Cerebellum (tissue), 5 donors: ENCODE data around the genes EIF1 and HCRT.

GRCh38 chr17:41583062-41584004, 3.4 kb downstream of the KRT14 start:
- PRO-cap, 3 experiments: no peak in any of the 3 experiments
- RAMPAGE, long total RNA: no peak

- PRO-cap, 3 experiments: no peak in any of the 3 experiments
- RAMPAGE, long total RNA: no peak
Observed at GRCh38 chr17:41678573-41679763, 9.7 kb upstream of the EIF1 start.

GRCh38 chr17:41688738-41689671, at the start of gene EIF1:
Gene EIF1 (plus strand): TSS chr17:41688885.
- PRO-cap, 3 experiments: peak in 3 of 3 experiments; most common plus-strand start chr17:41688890 (in 3); most common minus-strand start chr17:41689297 (in 1)
- RAMPAGE, long total RNA: start-site peak on the plus strand at chr17:41688884-41688889, 1,411 and 869 reads in 2 replicates

DNA sequence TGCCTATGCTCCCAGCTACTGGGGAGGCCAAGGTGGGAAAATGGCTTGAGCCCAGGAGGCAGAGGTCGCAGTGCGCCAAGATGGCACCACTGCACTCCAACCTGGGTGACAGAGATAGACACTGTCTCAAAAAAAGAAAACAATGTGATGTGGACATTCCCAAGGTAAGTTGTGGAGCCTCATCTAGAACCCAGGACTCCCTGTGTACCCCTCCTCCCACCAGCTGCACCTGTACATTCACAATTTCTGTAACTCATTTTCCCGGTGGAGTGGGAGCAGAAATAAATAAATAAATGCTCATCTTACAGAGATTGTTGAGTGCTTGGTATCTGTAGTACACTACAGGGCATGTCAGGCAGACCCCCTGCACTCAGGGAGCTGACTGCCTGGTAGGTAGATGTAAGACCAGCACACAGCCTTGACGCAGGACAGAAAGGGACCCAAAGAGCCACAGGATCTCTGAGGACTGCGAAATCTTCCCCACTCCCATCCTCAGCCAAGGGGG, 6.4 kb downstream of the EIF1 start:
- PRO-cap, 3 experiments: no peak in any of the 3 experiments
- RAMPAGE, long total RNA: no peak

- PRO-cap, 3 experiments: no peak in any of the 3 experiments
- RAMPAGE, long total RNA: no peak
Observed at GRCh38 chr17:41813126-41813386, 252 bp downstream of the FKBP10 start.

DNA sequence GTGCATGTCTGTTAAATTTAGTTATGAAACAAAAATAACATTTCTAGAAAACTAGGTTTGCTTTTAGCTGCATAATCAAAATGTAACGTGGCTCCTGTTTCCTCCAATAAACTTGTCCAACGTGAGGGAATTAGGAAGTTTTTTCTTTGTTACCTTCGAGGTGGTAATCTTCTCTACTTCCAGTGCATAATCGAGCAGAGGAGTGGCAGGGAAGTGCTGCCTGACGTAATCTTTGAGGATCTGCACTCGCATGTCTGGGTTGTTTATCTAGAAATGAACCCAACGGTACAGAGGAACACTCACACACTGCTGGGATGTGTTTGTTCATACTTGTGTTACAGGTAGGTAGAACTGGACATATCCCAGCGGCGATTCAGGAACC, 4.1 kb upstream of the KLHL11 start:
- PRO-cap, 3 experiments: no peak in any of the 3 experiments
- RAMPAGE, long total RNA: no peak

GRCh38 chr17:41885900-41886321, 20.7 kb upstream of the KLHL11 start:
- PRO-cap, 3 experiments: no peak in any of the 3 experiments
- RAMPAGE, long total RNA: no peak

DNA sequence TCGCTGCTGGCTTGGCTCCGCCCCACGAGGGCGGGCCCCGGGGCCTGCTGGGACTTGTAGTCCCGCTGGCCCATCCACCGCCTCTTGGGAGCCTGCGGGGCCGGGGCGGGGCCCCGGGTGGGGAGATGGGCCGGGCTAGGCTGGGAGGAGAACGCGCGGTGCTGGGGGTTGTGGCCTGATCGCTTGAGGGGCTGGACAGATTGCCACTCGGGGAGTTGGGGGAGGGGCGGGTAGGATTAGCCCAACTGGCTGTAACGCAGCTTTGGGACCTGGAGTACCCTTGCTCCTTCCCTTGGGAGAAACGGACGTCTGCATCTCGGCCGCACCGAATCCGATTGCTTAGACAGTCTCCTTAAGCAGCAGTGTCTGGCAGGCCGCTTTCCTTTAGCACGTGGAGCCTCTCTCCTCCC, 342 bp upstream of the ACLY start:
- PRO-cap, 3 experiments: peak in 3 of 3 experiments; most common plus-strand start position 151 of the sequence (in 2)
- RAMPAGE, long total RNA: no peak

GRCh38 chr17:42136125-42136631, 13.6 kb downstream of the HSPB9 start:
- PRO-cap, 3 experiments: no peak in any of the 3 experiments
- RAMPAGE, long total RNA: no peak

DNA sequence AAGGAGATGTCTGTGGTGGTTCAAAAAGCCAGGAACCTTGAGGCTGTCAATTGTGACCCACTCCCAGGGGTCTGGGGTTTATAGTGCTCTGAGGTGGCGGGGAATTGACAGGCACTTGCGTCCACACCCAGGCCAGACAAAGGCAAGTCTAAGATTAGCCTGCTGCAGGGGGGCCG, at the start of gene HCRT:
Gene HCRT, minus strand, starts transcription at position 55 of the 176 bp plus-strand sequence.
- PRO-cap, 3 experiments: no peak in any of the 3 experiments
- RAMPAGE, long total RNA: no peak

DNA sequence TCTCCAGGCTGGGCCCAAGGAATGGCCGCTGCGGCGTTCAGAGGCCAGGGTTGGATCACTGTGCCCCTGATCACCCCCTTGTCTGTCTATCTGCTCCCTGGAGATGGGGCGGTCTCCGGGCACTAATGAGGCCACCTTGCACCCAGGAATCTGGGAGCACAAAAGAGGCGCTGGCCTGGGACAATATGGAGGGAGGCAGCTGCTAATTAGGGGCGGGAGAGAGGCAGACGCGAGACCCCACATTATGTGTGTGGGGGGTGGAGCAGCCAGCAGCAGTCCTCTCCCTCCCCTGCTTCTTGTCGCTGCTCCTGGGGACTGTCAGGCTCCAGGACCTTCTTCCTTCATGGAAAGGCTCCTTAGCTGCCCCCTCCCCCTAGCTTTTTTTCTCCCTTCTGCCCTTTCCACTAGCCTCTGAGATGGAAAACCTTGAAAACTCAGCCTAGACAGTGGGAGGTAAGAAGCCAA, 354 bp upstream of the HCRT start:
- PRO-cap, 3 experiments: no peak in any of the 3 experiments
- RAMPAGE, long total RNA: no peak

DNA sequence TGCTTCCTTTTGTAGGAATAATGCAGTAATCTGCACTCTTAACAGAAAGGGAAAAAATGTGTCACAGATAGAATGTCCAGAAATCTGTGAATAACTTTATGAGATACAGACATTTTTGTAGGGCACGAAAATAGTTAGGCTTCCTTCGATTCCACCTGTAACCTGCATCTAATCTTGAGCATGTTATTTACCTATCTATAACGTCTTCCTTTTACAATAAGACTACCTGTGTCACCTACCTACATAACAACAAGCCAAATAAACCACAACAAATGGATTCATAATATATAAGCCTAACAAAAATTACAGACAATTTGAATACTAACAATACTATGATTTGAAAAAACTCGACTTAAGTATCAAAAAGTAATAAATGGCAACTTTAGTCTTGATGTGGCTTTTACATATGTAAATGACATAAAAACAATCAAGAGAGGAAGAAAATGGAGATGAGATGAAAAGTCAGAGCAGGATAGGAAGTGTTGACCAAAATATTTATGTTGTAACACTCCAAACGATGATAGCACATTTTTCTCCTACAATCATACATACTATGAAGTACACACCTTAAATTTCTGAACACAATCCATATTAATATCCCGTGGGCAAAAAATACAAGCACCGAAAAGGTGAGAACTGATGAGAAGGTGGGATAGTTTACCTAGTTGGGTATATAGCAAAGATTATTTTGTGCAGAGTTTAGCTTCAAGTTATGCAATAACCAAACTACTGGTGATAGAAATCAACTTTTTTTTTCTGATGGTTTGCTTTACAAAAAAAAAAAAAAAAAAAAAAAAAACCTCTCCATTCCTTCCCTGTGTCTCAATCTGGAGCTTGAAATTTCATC, 2.5 kb downstream of the STAT5B start:
- PRO-cap, 3 experiments: no peak in any of the 3 experiments
- RAMPAGE, long total RNA: no peak

GRCh38 chr17:42302481-42302680, 14.1 kb downstream of the STAT5A start:
- PRO-cap, 3 experiments: no peak in any of the 3 experiments
- RAMPAGE, long total RNA: no peak

GRCh38 chr17:42381732-42382242, 6.5 kb downstream of the STAT3 start:
- PRO-cap, 3 experiments: no peak in any of the 3 experiments
- RAMPAGE, long total RNA: no peak

- PRO-cap, 3 experiments: no peak in any of the 3 experiments
- RAMPAGE, long total RNA: no peak
Observed at GRCh38 chr17:42386798-42387065, 1.5 kb downstream of the STAT3 start.

DNA sequence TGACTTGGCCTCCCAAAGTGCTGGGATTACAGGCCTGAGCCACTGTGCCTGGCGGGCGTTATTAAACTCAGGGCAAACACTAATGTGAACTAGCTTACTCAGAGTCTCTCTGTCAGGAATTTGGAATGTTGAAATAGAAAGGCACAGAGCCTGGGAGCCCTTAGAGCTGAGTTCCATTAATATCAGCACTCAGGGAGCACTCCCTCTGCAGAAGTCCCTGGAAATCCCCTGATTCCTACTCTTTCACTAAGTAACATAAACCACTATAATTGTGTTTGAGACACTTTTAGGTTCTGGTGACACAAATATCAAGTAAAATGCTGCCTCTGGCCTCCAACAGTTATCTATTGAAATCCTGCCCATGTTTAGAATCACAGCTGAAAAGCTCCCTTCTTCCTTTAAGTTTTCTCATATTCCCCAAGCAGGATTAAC, 10.2 kb upstream of the STAT3 start:
- PRO-cap, 3 experiments: no peak in any of the 3 experiments
- RAMPAGE, long total RNA: no peak

DNA sequence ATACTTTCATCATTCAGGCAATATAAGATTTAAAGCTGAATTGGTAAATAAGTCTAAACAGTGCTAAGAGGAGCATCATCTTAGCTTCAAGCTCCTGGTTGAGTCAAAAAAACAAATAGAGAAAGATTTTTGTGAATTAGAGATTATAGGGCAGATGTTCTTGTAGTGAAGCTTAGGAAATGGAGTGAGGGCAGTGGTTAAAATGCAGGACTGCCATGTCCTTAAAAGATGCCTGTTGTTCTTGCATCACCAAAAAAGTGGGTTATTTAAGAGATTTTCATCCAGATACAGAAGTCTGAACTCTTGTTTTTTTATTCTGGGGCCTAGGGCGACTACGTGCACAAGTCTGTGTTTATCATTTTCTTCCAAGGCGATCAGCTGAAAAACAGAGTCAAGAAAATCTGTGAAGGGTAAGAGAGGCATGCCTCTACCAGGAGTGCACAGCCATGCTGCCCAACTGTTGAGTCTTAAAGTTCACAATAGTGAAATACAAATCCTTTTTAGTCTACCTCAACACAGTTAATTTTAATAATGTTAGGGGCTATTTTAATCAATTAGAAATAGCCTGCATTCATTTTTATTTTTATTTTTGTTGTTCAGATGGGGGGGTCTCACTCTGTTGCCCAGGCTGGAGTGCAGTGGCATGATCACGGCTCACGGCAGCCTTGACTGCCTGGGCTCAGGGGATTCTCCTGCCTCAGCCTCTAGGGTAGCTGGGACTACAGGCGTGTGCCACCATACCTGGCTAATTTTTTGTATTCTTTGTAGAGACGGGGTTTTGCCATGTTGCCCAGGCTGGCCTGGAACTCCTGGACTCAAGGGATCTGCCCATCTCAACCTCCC, 21.9 kb downstream of the ATP6V0A1 start:
- PRO-cap, 3 experiments: no peak in any of the 3 experiments
- RAMPAGE, long total RNA: no peak

DNA sequence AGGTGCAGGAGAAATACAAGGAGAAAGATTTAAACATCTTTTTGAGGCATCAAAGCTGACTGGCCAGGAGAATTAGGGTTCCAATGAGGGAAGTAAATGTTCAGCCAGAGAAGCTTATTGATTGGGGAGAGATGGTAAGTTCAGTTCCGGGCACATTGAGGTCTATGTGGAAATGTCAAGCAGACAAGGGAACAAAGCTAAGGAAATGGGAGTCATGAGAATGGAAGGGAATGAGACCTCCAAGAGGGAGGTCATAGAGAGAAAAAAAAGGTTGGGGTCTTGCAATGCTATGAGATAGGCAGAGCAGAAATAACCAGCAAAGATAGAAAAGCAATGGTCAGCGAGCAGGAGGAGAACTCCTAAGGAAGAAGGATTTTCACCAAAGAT, 30.9 kb downstream of the ATP6V0A1 start:
- PRO-cap, 3 experiments: no peak in any of the 3 experiments
- RAMPAGE, long total RNA: no peak

DNA sequence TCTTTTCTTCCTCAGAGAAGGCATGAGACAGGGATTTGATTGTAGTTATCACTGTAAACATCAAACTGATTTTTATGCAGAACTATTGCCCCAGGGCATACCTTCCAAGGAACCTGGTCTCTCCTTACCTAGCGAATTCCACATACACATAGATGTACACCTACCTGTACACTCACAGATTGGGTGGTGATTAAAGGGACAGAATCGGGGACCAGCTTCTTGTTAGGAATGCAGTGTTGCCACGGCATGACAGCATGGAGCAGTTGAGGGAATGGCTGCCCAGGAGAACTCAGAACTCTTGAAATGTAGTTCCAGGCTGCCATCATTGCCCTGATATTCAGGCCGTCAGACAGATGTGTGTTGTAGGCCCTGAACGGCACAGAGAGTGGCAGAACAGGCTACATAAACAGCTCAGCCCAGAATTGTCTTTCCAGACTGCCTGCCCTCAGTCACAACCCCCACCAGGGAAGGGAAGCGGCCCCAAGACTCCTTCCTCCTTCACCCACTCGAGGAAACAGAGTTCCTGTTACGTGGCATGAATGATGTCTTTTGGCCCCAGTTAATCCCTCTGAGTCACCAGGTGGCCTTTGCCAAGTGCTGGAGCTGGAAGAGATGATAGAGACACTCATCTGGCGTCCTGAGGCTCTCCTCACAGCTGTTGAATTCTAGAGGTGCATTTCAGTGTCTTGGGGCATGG, 17.8 kb upstream of the NAGLU start:
- PRO-cap, 3 experiments: no peak in any of the 3 experiments
- RAMPAGE, long total RNA: no peak

- PRO-cap, 3 experiments: no peak in any of the 3 experiments
- RAMPAGE, long total RNA: no peak
Observed at GRCh38 chr17:42519230-42519564, 16.8 kb upstream of the NAGLU start.